SUDHL5 (cell line): ENCODE measurements around the genes SMC1A, FGD1, ITIH6 and FOXR2.

DNA sequence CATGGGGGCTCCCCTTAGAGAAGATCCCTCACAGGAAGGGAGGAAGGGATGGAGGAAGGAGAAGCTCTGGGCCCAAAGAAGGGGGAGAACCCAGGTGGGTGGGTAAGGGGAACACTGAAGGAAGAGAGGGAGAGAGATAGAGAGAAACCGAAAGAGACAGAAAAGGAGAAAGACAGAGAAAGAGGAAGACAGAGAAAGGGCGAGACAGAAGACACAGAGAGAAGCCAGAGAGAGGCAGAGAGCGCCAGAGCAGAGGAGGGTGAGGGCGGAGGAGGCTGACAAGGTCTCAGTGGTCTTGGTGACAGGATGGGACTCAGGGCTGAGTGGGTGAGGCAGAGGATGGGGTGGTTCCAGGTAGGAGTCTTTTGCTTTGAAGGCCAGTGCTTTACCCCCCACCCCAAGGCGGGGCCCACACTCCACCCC, 40.9 kb downstream of the IQSEC2 start:
- PRO-cap: no peak

GRCh38 chrX:53320344-53321251, 552 bp downstream of the IQSEC2 start:
- PRO-cap: no peak

DNA sequence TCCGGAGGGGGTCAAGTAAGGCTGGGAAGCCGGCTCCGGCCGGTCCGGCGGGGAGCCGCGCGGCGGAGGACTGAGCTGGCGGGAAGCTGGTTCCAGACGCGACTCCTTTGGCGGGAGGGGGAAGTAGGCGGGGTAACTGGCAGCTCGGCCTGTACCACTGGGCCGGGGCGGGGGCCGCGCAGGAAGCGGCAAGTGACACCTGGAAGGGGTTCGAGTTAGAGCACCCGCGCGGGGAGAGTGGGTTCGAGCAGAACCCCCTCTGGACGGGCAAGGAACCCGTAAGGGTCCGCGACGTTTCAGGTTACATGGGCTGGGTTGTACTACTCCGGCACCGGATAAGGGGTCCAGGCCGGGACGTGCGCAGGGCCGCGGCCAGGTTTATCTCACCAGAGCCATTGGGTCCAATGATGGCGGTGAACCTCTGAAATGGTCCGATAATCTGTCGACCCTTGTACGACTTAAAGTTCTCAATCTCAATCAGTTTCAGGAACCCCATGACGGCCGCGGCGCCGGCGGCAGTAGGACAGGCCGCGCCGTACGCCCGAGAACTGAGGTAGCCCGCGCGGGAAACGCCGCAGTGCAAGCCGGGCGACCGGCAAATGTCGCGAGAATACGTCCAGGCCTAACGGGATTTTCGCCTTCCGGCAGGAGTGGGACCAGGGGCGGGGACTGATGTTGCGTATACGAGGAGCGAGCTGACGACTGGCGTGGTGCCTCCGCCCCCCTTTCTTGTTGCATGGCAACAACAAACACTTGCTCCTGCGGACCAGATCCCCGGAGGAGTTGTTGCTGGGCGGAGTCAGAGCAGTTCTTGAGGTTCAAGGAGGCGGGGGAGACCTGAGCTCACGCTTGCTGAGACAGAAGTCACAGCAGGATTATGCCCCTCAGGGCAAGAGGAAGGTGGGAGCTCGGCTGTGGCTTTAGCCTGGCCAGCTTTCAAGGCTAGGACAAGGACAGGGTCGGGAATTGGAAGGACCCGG, at the start of gene SMC1A:
Gene SMC1A, minus strand, starts transcription at position 550 of the 980 bp plus-strand sequence.
- PRO-cap: bidirectional peak, plus-strand start at position 195 of the sequence, minus-strand start at position 72 of the sequence; bidirectional peak, plus-strand start at position 860 of the sequence, minus-strand start at position 550 of the sequence

GRCh38 chrX:53556070-53556518, 121.9 kb upstream of the HSD17B10 start:
- PRO-cap: no peak

DNA sequence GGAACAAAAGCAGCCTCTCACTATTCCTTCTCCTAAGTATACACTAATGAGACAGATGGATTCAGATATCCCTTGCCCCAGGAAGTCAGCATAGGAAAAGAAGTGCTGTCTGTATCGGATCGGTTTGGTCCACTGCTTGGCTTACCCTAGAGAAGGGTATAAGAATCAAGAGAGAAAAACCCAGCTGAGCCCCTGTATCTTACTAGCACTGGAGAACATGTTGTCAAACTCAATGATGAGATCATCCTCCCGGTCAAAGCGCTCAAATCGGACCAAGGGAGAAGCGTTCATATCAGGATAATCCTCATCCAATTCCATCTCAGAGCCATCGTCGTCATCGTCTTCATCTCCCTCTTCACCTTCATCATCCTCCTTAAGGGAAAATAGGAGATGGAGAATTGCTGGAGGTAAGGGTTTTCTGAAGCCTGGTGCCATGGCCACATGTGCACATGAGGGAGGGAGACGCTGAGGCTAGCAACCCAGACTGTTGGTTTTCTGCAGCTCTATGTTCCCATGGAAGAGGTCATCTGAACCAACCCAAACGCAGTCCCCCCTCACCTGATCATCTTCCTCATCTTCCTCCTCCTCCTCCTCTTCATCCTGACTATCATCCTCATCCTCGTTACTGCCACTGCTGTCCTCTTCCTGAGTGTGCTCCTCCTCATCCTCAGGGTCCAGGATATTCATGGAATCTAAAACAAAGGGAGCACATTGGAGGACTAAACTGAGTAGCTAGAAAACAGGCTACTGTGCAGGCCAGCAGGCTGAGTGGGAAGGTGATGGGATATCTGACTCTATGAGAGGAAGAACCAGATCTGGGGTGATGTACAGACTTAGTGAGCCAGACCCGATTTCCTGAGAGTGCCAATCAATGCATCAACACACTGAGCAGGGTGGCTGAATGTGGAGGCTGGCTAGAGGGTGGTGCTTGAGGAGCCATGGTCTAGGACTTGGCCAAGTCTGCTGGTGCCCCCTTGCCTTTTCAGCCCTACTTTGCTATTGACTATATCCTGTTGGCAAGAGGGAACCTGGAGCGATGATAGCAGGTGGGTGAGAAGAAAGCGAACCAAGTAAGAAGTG, 124.6 kb downstream of the HUWE1 start:
- PRO-cap: no peak

DNA sequence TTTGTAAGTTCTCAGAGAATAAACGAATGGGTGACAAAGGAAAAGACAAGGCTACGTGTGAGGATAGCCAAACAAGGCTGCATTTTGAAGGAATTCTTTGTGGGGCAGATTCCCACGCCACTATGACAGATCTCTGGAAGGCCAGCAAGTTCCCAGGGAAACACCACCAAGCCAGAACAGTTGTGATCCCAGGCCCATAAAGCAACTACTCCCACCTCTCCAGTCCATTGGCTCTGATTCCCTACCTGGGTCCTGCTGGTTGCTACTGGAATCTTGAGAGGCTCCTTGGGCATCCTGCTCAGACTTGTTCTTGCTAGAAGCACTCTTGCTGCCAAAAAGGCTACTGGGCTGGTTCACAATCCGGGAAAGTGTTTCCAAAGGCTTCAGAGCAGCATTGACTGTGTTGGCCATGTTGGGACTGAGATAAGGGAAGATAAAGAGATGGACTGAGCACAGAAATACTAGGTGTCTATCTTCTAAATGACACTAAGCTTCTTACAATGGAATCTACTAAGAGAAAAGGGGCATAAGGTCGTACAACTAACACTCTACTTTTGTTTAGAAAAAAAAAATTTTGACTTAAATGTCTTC, 121.6 kb downstream of the HUWE1 start:
- PRO-cap: no peak

- PRO-cap: no peak
Measured at GRCh38 chrX:53573574-53574080, 112.9 kb downstream of the HUWE1 start.

- PRO-cap: no peak
Measured at GRCh38 chrX:53590781-53591239, 95.7 kb downstream of the HUWE1 start.

- PRO-cap: no peak
Measured at GRCh38 chrX:54047432-54047931, 3.2 kb upstream of the PHF8 start.

- PRO-cap: no peak
Measured at GRCh38 chrX:54469976-54470569, 26.0 kb downstream of the FGD1 start.

DNA sequence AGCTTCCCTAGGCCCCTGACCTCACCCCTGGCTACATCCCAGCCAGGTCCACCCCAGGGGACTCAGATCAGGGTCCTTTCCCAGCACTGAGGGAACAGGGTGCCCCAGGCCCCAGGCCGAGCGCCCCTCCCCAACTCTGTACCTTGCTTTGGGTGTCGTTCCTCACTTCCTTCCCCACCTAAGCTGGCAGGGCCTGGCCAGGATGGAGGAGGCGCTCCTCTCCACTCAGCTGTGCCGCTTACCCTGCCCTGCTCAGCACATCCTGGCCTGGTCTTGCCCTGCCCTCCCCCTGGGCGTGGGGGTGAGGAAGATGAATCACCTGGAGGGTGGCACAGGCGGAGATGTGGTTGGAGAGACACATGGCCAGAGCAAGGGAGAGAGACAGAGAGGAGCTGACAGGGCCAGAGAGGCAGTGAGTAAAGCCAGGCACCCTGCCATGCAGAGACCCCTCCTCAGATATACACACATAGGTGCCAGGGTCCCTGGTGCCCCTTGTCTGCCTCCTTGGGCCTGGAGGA, 21.6 kb downstream of the FGD1 start:
- PRO-cap: no peak

DNA sequence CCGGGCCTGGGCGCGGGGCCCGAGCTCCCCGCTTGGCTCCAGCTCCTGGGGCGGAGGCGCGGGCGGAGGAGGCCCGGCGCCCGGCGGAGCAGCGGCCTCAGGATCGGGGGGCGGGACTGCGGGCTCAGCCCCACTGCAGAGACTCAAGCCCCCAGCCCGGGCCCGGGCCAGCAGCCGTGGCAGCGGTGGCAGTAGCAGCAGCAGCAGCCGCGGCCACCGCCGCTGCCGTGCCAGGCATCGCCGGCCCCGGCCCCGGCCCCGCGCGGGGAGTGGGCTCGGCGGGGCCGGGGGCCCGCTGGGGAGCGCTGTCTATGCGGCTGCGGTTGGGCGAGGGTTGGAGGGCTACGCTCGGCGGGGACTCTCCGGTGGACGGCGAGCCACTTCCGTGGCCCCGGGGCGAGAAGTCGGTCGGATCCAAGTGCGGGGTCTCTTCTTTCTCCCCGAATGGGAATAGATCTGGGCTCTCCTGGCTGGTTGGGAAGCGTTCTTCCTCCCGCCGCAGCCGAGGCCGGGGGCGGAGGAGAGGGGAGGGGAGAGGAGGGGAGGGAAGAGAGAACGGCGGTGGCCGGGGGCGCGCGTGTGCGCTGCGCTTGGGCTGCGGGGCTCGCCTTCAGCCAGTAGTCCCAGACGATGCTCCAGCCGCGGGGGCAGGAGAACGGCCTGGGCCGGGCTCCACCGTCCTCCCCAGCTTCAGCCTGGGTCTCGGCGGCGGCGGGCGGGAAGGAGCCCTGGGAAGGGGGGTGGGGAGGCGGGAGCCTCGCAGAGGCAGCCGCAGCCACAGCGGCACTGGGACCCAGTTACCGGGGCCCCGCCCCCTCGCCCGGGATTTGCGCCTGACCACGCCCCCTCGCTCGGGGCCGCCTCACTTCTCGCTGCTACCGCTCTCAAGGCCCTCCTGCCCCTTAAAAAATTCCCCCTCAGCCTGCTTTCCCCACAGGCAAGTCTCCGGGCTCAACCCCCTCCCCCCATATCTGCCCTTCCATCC, at the start of gene FGD1:
Gene FGD1, minus strand, starts transcription at position 799 of the 985 bp plus-strand sequence.
- PRO-cap: no peak

GRCh38 chrX:54798027-54798541, at the start of gene ITIH6:
Gene ITIH6 (minus strand): TSS chrX:54798255.
- PRO-cap: no peak

DNA sequence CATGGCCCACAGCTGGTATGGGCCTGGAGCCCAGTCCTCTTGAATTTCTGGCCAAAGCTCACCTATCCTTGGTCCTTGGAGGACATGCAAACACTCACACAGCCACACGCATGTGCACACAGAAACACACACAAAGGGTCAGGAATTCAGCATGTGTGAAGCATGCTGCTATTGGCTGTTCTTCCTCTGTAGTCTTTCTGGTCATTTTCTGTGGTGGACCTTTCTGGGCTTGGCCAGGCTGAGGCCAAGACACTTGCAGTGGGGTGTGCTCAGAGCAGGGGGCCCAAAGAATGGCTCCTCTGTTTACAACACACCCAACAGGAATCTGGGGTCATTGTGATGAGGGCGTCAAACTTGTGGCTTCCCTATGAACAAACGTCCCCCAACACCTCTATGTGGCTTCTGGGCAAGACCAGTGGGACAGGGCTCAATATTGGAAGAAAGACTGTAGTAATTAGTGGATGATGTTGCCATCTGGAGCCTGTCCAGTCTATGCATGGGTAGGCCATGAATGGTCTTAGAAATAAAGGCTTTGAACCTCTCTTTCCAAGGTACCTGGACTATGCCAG, 6.6 kb downstream of the MAGED2 start:
- PRO-cap: no peak

DNA sequence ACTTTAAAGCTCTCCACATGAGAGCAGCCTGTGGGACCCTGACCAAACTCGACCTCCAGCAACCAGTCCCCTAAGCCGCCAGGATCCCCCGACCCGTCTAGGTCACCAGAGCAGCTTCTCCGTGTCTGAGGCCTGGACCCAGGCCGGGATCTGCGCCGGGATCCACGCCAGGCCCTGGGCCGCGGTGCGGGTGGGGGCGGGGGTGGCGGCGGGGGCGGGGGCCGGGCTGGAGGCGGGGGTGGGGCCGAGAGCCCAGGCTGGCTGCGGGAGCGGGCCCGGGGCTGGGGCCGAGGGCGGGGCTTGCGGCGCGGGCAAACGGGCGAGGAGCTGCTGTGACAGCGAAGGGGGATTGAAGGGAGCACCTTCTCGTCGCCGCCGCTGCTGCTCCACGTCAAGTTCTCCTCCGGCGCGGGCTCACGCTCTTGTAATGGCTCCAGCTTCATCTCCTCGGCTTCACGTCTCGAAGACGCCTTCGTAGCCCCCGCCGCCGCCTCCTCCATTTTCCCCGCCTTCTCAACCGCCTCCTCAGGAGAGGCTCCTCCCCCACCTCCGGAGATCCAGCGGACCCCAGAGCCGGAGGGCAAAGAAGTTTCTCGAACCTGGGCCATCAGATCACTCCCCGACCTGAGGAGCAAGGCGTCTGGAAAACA, 1.2 kb downstream of the USP51 start:
- PRO-cap: bidirectional peak, plus-strand start at position 583 of the sequence, minus-strand start at position 515 of the sequence

GRCh38 chrX:55623096-55623564, at the start of gene FOXR2:
Gene FOXR2 (plus strand): TSS chrX:55623400.
- PRO-cap: no peak

DNA sequence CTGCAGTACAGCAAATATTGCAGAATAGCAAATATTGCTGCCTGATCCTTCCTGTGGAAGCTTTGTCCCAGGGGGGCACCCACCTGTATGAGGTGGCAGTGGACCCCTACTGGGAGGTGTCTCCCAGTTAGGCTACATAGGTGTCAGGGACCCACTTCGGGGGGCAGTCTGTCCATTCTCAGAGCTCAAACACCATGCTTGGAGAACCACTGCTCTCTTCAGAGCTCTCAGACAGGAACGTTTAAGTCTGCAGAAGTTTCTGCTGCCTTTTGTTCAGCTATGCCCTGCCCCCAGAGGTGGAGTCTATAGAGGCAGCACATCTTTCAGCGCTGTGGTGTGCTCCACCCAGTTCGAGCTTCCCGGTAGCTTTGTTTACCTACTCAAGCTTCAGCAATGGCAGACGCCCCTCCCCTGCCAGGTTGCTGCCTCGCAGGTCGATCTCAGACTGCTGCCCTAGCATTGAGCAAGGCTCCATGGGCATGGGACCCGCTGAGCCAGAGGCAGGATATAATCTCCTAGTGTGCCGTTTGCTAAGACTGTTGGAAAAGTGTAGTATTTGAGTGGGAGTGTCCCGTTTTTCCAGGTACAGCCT, 29.0 kb upstream of the RRAGB start:
- PRO-cap: no peak

DNA sequence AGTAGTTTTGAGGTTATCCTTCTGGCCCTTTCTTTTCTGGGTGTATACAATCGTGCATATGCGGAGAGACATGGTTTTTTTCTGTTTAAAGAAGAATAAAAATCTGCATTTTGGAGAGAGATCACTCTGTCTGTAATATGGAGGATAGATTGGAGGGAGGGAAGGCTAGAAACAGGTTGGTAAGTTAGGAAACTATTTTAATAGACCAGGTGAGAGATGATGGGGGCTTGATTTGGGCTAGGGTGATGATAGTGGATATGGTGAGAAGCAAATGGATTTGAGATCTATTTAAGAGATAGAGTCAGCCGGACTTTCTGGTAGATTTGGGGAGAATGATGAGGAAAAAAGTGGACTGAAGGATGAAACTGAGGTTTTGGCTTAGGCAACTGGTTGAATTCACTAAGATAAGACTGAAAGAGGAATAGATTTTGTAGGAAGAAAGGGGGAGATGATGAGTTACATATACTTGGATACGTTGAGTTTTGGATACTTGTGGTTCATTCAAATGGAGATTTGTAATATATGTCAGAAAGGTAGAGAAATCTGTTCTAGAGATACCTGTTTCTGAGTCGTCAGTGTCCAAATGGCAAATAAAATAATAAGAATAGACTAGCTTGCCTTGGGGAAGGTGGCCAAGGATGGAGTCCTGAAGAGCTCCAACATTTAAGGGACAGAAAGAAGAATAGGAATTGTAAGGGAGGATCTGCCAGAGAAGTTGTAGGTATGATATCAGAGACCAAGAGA, 8.9 kb downstream of the RRAGB start:
- PRO-cap: no peak

DNA sequence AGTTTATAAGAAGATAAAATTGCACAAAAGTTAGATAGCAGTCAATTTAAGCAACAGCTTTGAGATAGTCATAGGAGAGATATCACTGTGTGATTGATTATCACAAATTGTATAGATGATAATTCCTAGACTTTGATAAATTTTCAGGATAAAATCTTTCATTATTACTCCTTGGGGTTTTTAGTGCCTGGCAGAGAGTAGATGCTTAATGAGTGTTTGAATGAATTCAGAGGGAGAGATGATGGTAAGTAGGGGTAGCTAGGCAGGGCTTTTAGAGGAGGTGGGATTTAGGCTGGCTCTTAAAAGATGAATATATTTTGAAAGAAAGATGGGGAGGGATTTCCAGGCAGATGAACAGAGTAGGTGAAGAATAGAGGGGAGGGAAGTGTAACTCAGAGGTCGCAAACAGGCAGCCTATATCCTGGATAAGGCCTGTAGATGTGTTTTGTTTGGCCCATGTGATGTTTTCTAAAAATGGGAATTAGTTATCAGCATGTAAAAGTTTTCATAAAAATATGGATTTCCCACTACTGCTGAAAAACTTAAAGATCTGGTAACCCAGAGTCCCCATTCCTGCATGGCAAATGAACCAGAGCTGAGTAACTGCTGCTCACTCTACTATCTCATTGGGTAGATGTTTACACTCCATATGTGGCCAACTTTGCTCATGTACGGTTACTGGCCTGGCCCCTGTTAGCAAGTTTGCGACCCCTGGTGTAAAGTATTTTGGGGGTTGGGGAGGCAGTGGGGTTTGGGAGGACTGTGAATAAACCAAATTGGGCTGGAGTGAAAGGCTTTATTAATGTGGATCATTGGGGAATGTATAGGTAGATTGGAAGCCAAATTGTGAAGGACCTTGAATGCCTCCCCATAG, 10.4 kb downstream of the RRAGB start:
- PRO-cap: no peak

DNA sequence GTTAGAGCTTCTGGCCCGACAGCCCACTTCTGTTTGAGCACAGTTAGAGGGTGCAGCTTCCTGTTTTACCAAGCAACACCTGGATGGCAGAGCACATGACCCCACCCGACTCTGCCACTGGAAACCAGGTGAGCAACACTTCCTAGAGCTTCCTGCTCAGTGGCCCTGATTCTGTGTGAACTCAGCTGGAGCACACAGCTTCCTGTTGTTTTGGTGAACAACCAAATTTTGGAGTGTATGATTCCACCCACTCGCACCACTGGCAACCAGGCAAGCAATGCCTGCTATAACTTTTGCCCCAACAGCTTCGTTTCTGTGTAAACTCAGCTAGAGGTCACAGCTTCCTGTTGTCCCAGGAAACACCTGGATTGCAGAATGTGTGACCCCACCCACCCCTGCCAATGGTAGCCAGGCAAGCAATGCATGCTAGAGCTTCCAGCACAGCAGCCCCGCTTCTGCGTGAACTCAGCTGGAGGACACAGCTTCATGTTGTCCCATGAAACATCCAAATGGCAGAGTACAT, 163.8 kb upstream of the KLF8 start:
- PRO-cap: no peak